Measurements from ENCODE around the gene CLPSL1.

GRCh38 chr6:35730108-35730613 lies 6.7 kb upstream of the ARMC12 start:
- RRBS: no CpG with 5 or more reads among the region's 7 CpGs

DNA sequence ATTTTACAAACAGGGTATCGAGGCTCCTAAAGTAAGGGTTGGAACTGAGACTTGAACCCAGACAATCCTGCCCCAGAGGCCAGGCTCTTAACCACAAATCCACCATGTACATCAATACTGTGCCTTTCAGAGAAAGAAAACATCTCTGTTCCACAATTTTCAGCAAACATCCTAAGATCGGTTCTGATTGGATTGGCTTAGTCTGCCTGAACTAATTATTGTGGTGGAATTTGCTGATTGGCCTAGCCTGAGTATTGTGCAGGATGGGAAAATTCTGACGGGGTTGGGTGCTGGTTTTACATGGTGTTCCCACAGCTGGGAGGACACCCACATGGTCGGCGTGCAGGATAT lies at the start of gene CLPSL1:
CLPSL1 (plus strand) TSS at position 299 of the 351 bp plus-strand sequence.
- RRBS: no CpG with 5 or more reads among the region's 5 CpGs

- RRBS: no CpG with 5 or more reads among the region's 7 CpGs
Measured at GRCh38 chr6:35922066-35922751, 1.3 kb upstream of the SRPK1 start.

DNA sequence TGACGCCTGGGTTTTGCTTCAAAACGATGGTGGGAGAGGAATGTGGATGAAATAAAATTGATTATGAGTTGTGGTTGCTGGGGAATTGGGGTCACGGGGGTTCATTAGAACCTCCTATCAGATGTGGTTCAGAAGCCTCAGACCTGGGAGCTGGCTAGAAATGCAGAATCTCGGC lies 605 bp upstream of the MAPK13 start:
- RRBS: no CpG with 5 or more reads among the region's 4 CpGs

DNA sequence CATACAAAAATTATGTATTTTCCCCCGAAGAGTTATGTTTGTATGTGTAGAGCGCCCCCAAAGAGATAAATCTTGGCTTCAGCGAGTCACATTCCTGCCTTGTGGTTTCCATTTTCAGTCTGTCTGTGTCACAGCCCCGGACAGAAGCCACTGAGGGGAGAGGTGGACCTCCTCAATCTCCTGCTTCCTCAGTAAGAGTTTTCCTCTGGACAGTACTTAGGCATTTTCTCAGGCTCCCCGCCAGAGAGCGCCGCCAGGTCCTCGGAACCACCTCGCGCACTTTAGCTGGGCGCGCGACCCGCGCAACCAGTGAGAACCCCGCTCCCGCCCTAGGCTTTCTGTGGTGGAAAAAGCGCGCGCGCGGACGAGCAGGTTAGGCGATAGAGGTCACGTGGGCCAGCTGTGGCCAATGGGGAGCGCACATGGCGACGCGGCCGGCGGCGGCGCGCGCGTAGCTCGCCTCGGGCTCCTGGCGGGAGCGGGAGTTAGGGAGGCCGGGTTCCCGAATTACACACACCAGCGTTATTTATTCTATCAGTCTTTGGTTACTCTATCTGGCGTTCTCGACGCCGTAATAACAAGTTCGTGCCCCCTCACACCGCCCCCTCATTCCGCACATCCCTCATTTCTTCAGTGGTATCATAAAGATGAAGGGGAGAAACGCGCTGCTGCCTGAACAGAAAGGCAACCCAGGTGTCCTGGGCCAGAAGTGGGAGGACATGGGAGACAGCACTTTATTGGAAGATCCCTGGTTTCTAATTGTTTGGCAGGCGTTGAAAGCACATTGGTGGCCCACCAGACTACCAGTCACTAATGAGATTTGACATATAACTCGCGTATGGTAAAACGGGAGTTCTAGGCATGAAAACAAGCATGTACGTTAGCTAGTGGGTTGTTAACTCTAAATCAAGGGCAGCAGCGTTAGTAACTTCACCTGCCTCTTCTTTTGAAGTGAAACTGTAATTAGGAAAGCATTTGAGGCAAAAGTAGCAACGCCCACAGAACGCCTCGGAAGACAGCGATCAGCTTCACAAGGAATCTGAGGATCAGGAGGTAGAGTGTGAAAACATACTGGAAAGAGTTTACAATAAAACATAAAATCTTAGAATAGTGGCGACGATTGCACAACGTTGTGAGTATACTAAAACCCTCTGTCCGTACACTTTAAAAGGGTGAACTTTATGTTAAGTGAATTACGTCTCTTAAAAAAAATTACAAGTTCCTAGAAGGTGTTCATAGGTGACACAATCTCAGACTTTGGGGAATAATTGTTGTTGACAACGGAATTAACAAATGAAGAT lies 19.1 kb downstream of the PXT1 start:
- RRBS: 2% methylated on average over 12 of the region's 68 CpGs

DNA sequence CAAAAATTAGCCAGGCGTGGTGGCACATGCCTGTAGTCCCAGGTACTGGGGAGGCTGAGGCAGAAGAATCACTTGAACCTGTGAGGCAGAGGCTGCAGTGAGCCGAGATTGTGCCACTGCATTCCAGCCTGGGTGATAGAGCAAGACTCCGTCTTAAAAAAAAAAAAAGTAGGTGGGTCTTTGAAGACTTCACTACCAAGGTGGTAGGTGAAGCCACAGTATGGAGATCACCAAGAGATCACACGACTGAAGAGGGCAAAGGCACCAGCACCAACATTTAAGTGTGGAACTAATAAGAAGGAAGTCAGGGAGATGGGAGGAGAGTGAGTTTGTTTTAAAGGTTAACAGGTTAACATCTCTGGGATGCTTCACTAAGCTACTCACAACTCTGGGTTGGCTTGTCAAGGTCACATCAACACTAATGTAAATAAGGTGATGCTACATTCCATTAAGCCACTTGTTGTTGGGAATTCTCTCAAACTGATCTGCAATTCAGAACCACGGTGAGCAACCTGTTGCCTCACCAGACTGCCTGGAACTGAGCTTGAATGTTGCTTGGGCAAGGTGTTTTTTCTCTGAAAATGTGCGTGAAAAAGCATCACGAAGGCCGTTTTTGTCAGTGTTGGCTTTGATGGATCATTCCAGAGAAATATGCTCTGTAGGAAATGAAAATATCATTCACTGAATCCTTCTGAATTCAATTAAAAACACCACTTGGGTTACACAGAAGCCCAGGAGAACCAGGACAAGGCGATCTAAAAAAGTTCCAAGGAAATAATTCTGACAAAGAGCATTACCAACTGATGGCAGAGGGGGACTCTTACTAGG lies 48.7 kb downstream of the KCTD20 start:
- RRBS: no CpG with 5 or more reads among the region's 9 CpGs

DNA sequence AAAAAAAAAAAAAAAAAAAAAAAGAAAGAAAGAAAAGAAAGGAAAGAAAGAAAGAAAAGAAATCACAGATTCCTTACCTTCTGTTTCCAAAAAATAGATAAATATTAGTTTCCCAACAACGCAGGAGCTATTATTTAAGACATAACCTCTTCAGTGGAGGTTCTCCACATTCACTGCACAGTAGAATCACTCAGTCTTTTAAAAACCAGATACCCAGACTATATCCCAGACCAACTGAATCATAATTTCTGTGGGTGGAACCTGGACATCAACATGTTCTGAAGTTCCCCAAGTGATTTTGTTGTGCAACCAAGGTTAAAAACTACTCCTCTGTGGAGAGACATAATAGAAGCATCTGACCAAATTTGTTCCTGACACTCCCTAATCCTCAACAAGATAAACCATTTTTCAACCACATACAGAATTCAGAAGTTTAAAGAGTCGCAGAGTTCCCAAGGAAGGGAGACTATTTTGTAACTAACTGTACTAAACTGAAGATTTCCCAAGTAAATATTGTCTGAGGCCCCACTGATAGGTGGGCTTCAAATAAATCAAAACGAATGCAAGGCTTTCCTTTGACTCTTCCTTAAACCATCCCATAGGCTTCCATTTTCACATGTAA lies 42.3 kb downstream of the STK38 start:
- RRBS: no CpG with 5 or more reads among the region's 3 CpGs

GRCh38 chr6:36523888-36524680 lies 23.2 kb downstream of the STK38 start:
- RRBS: no CpG with 5 or more reads among the region's 6 CpGs

DNA sequence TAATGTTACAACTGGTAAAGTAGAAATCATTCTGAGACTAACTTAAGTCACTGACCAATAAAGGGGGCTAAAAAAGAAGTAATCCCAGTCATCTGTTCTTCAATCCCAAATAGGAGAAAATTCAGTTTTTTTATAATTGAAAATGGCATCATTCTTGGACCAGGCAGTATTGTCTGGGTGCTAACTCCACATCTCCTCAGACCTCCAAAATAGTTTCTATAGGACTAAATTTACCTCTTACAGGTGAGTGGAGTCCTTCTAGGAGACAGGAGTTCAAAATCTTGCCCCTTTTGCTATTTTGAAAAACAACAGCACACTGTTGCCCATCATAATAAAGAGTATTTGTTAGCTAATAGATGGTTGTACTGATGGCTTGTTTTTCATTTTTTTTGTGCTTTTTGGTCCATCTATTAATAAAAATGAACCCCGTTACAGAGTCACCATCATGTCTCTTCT lies 5.3 kb downstream of the SRSF3 start:
- RRBS: no CpG with 5 or more reads among the region's 1 CpG

- RRBS: no CpG with 5 or more reads among the region's 5 CpGs
Measured at GRCh38 chr6:36611643-36612131, 17.5 kb downstream of the SRSF3 start.

- RRBS: no CpG with 5 or more reads among the region's 6 CpGs
Measured at GRCh38 chr6:36676966-36677616, 1.4 kb upstream of the CDKN1A start.

- RRBS: no CpG with 5 or more reads among the region's 10 CpGs
Measured at GRCh38 chr6:36757029-36757839, 59.6 kb downstream of the RAB44 start.

GRCh38 chr6:36855028-36855904 lies 16.0 kb upstream of the CPNE5 start:
- RRBS: no CpG with 5 or more reads among the region's 9 CpGs

- RRBS: no CpG with 5 or more reads among the region's 8 CpGs
Measured at GRCh38 chr6:36873832-36874250, 762 bp downstream of the PPIL1 start.

DNA sequence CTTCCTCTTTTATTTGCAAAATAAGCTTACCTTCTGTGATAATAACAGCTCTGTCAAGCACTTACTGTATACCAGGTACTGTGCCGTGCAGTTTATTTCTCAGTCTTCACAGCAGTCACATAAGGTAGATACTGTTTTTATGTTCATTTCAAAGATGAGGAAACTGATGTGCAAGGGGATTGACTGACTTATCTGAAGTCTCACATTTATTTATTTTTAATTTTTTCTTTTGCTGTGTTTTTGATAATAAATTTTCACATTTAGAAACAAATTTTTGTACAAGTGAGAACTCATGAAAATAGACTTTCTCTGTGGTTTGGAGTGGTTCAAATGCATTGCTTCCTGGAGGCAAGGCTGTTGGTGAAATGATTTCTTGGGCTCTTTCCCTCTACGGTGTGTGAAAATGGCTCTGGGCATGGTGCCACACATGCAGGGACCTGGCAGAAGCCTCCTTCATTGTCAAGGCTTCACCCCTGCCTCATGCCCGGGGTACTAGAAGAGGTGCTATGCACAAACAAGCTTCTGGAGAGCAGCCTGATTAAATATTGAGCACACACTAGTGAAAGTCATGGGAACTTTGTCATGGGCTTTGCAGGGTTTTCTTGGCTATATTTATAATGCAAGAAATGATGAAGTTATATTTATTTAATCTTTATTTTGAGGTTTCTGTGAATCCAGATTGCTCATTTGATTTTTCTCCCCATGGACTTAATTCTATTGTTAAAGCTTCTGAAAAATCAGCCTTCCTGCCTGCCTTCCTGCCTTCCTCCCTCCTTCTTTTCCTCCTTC lies 20.7 kb downstream of the C6orf89 start:
- RRBS: no CpG with 5 or more reads among the region's 3 CpGs

GRCh38 chr6:36969198-36969840 lies 14.8 kb downstream of the PI16 start:
- RRBS: no CpG with 5 or more reads among the region's 14 CpGs

DNA sequence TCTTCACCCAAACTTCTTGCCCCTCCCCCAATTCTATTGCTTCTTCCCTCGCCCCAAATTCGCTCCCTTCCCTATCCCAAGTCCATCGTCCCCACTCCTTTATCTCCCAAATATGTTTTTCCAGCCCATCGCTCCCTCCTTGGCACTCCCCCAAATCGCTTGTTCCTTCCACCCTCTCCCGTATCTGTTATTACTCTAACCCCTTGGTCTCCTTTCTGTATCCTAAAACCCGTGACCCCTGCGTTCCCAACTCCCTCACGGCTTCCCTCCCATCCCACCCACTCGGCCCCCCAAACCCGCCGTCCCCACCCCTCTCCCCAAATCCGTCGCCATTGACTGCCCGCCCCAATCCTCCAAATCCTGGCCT lies 578 bp downstream of the MTCH1 start:
- RRBS: no CpG with 5 or more reads among the region's 15 CpGs

DNA sequence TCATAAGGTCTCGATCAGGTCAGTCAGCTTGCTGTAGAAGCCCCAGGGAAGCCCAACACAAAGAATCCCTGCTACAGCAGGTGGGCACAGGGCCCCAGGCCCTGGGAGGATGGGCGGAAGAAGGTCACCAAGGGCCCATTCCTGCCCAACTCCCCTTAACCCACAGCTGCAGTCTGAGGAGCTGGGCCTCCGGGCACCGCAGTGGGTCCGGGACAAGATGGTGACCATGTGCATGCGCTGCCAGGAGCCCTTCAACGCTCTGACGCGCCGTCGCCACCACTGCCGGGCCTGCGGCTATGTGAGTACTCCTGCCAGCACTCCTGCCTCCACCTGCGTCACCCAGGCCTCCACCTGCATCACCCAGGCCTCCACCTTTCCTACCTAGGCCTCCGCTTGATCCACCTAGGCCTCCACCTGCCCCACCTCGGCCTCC lies 16.6 kb downstream of the FGD2 start:
- RRBS: 92% methylated on average over 8 of the region's 16 CpGs

- RRBS: no CpG with 5 or more reads among the region's 12 CpGs
Measured at GRCh38 chr6:37044613-37044967, 39.1 kb downstream of the FGD2 start.

DNA sequence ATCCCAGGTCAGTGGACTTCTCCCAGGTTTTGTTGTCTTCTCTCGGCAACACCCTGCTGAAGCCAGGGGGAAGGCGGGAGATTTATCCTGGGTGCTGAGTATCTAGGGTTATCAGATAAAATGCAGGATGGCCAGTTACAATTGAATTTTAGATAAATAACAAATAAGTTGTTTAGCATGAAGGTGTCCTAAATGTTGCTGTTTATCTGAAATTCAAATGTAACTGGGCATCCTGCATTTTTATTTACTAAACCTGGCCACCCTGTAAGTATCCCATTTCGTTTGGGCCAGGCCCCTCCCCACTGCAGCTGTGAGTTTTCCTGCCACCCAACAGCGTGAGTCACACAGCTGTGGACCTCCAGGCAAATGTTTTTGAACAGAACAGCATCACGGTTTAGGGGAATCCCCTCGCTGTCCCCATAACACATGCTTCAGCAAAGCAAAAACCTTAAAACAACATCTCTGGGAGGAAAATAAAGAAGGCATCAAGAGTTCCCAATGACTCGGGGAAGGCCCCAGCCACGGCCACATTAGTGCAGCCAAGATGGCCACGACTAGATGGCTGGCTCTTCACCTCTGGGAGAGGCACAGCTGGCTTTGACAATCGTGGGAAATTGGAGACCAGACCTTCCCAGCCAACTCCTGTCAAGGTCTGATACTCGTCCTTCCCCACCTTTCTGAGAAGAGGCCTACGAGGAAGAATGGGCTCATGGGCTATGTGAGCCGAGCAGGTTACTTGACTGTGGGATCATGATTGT lies 43.3 kb downstream of the FGD2 start:
- RRBS: no CpG with 5 or more reads among the region's 13 CpGs